ENCODE measurements around the genes ZNF746 and KRBA1.

DNA sequence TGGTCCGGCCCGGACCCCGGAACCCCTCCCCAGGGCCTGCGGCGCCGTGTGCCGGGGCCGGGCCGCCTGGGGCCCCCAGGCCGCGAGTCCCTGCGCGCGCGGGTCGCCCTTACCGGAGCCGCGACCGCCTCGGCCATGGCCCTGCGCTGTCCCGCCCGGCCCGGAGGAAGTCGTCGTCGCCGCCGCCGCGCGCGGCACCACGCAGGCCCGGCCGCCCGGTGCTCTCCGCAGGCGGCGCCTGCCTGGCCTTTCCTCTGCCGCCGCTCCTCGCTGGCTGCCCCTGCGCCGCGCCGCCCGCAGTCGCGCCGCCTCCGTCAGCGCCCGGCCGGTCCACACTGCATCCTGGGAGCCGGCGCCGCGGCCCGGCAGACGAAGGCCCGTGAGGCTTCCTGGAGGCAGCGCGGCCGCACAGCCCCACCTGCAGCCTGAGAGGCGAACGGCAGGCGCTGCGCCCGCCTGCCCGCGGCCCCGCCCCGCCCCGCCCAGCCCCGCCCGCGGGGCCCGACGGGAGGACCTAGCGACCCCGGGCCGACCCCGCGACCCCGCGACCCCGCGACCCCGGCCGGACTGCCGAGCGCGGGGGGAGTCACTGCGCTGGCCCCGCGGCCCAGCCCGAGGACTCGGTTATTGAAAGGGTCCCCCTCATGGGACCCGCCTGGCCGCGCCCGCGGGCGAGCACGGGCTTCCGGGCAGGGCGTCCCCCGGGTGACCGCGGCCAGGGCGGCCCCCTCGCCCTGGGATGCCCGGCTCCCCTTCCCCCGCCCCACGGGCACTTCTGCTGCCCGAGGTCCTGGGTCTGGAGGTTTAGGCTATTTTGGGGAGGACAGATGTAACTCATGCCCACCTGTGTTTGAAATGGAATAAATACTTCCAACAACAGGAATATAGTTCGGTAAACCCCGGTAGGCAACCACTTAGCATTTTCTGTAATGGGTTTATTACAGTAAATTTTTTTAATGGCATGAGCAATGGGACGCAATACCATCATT is at the start of gene ZNF746:
ZNF746 (minus strand) TSS at position 410 of the 989 bp plus-strand sequence.
- PRO-cap, result bidirectional peak, plus-strand start at position 485 of the sequence, minus-strand start at position 334 of the sequence
- RAMPAGE, long total RNA, 4 experiments, result no peak in any of the 4 experiments

GRCh38 chr7:149590113-149591150 is 92.8 kb upstream of the ZNF746 start:
- PRO-cap, result no peak
- RAMPAGE, long total RNA, 4 experiments, result start-site peak on the minus strand in 1 of 4 experiments, at chr7:149590494-149590983 at its widest, 18 reads per replicate

DNA sequence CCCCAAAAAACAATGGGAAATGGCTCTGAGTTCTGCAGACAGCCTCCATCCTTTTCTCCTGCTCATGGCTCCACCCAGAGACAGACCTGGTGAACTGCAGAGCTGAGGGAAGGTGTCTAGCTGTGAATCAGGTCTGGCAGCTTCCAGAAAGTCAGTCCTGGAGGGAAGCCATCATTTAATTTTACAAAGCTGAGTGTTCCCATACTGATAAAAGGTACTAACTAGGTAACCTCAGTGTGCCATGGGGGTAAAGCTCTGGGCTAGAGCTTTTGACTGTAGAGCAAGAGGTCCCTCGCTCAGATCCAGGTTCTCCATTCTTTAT is 101.4 kb upstream of the ZNF746 start:
- PRO-cap, result no peak
- RAMPAGE, long total RNA, 4 experiments, result no peak in any of the 4 experiments

DNA sequence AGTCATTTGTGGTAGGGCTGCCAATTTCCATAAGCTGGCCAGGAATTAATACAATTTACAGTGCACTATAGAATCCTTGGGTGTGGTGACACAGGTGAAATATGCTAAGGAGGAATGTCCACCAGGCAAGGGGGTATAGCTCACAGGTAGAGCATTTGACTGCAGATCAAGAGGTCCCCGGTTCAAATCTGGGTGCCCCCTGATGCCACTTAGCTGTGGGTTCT is 50.1 kb upstream of the KRBA1 start:
- PRO-cap, result no peak
- RAMPAGE, long total RNA, 4 experiments, result no peak in any of the 4 experiments

- PRO-cap, result no peak
- RAMPAGE, long total RNA, 4 experiments, result no peak in any of the 4 experiments
Observed at GRCh38 chr7:149707094-149707864, 7.5 kb upstream of the KRBA1 start.

- PRO-cap, result bidirectional peak, plus-strand start at chr7:149714971, minus-strand start at chr7:149714648; unidirectional peak, plus-strand start at chr7:149715029
- RAMPAGE, long total RNA, 4 experiments, result no peak in any of the 4 experiments
Observed at GRCh38 chr7:149714398-149715374, at the start of gene KRBA1. Gene KRBA1 (plus strand): TSS chr7:149714951.

DNA sequence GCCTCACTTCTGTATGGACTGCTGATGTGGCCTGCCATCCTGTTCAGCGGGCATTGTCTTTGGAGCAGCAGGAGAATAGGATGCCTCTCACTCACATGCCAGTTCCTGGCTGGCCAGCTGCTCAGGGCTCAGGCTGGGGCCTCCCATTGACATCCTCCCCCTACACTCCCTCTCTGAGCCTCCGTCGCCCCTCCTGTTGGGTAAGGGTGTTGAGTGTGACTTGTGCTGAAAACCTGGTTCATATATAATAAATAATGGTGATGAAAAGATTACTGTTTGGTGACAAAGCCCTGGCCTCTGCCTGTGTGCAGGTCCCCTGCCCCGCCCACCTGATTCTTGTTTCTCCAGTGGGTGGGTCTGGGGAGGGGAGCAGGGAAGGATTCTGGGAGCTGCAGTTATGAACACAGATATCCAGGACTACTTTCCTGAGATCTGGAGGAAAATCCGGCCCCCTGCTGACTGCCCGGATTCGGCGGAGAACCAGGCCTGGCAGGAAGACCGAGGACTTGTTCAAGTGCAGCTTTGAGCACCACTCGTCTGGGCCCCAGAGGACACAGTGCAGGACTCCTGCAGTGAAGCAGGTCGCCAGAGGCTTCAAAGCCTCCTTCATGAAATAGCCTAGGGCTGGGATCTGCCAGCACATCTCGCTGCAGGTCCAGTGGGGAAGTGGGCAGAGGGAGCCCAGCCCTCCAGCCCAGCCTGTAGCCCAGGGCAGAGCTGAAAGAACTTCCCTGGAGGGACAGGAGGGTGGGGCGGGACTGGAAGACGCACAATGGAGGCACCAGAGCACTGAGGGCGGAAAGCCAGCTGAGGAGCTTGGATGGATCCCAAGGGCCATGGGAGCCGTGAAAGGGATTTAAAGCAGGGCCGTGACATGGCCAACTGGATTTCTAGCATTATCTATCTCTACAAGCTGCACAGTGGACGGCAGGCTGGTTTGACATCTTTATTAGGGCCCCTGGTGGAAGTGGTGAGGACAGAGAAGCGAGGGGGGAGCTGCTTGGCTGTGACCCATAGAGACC is 7.0 kb downstream of the ATP6V0E2 start:
- PRO-cap, result no peak
- RAMPAGE, long total RNA, 4 experiments, result no peak in any of the 4 experiments

DNA sequence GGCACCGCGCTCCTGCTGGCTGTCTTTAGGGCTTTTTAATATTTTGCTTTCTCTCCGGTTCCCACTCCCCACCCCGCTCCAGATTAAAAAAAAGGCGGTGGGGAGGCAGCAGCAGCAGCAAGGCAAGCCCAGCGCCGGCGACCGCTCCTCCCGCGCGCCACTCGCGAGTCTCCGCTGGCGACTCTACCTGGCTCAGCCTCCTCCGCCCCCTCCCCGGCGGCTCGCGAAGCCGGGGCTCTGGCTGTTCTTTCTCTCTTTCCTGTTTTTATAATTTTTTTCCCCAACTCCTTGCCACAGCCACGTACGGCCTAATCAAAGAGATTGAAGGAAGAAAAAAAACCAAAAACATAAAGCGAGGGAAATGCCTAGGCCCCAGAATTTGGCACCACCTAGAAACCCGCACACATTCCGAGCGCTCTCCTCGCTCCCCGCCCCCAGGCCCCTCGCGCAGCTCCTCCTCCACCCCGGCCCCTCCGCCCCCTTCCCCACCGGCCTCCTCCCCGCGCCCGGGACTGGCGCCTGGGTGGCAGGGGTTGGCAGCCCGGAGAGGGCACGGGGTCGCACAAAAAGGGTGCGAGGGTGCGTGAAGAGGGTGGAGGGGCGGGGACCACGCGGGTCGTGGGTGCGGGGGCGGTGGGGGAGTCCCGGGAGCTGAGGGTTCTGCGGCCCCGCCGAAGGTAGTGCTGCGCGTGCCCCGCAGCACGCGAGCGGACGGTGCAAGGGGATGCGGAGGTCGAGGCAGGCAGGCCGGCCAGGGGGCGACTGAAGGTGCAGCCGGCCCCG is 174.3 kb downstream of the ATP6V0E2 start:
- PRO-cap, result no peak
- RAMPAGE, long total RNA, 4 experiments, result no peak in any of the 4 experiments

GRCh38 chr7:150357096-150357847 is 11.3 kb upstream of the REPIN1 start:
- PRO-cap, result no peak
- RAMPAGE, long total RNA, 4 experiments, result no peak in any of the 4 experiments

GRCh38 chr7:150375838-150377047 is 2.9 kb upstream of the ZNF775 start:
- PRO-cap, result no peak
- RAMPAGE, long total RNA, 4 experiments, result no peak in any of the 4 experiments

GRCh38 chr7:150378844-150379201 is 307 bp upstream of the ZNF775 start:
- PRO-cap, result bidirectional peak, plus-strand start at chr7:150379311, minus-strand start at chr7:150379090
- RAMPAGE, long total RNA, 4 experiments, result start-site peak on the minus strand in 1 of 4 experiments, at chr7:150379086-150379099 at its widest, 12 reads per replicate

DNA sequence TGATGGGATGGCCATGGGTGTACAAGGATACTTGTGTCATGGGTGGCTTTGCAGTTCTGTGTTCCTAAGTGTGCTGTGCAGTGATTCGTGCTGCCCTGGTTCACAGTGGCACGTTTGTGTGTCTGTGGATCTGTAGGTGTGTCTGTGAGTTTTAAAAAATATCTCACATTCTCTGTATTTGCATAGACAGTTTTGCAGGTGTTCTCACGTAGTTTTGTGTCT is 3.7 kb downstream of the ZNF775 start:
- PRO-cap, result no peak
- RAMPAGE, long total RNA, 4 experiments, result no peak in any of the 4 experiments

GRCh38 chr7:150394187-150394549 is 11.3 kb upstream of the ENSG00000284691 start:
- PRO-cap, result no peak
- RAMPAGE, long total RNA, 4 experiments, result no peak in any of the 4 experiments

DNA sequence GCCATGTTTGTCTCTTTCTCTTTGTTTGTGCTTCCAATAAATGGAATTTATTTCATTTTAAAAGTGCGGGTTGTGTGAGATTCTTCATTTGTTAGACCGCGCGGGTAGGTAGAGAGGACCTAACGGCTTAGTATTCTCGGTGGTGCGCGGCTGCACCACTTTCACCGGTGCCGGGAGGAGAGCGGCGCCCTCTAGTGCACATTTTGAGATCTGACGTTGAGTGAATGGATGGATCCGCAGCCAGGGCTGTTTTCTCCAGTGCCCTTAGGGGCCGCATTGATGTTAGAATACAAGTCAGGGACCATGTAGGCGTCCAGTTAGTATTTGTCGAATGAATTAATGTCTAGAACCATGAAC is 15.5 kb downstream of the ENSG00000284691 start:
- PRO-cap, result no peak
- RAMPAGE, long total RNA, 4 experiments, result no peak in any of the 4 experiments

- PRO-cap, result no peak
- RAMPAGE, long total RNA, 4 experiments, result no peak in any of the 4 experiments
Observed at GRCh38 chr7:150428655-150429176, 21.7 kb upstream of the GIMAP8 start.

GRCh38 chr7:150448359-150449271 is 1.8 kb upstream of the GIMAP8 start:
- PRO-cap, result no peak
- RAMPAGE, long total RNA, 4 experiments, result no peak in any of the 4 experiments

- PRO-cap, result no peak
- RAMPAGE, long total RNA, 4 experiments, result no peak in any of the 4 experiments
Observed at GRCh38 chr7:150476605-150477164, 26.3 kb downstream of the GIMAP8 start.

DNA sequence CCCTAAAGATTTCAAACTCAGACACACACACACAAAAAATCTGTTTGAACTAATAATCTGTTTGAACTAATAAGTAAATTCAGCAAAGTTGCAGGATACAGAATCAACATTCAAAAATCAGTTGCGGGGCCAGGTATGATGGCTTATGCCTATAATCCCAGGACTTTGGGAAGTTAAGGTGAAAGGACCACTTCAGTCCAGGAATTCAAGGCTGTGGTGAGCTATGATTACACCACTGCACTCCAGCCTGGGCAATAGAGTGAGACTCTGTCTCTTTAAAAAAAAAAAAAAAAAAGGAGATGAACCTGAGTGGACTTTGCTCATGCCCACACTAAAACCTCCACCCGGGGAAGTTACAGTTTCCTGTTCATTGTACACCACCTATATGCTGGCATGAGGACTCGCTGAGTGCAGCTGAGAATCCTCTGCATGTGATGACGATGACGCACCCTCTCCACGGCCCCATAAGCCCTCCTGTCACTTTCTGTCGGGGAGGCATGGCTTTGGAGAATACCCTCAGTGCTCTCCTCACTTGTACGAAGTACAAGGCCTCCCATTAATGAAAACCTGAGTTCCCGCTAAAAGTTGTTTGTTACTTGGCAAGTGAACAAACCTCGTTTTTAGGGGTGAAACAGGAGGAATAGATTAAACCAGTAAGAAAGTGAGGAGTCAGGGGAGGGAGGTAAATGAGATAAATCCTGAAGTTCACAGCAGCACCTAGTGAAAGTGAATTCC is 16.0 kb downstream of the TMEM176B start:
- PRO-cap, result unidirectional peak, plus-strand start at position 384 of the sequence; unidirectional peak, plus-strand start at position 493 of the sequence
- RAMPAGE, long total RNA, 4 experiments, result no peak in any of the 4 experiments

- PRO-cap, result bidirectional peak, plus-strand start at chr7:150803302, minus-strand start at chr7:150803188
- RAMPAGE, long total RNA, 4 experiments, result no peak in any of the 4 experiments
Observed at GRCh38 chr7:150803045-150803922, 2.7 kb downstream of the TMEM176A start.

DNA sequence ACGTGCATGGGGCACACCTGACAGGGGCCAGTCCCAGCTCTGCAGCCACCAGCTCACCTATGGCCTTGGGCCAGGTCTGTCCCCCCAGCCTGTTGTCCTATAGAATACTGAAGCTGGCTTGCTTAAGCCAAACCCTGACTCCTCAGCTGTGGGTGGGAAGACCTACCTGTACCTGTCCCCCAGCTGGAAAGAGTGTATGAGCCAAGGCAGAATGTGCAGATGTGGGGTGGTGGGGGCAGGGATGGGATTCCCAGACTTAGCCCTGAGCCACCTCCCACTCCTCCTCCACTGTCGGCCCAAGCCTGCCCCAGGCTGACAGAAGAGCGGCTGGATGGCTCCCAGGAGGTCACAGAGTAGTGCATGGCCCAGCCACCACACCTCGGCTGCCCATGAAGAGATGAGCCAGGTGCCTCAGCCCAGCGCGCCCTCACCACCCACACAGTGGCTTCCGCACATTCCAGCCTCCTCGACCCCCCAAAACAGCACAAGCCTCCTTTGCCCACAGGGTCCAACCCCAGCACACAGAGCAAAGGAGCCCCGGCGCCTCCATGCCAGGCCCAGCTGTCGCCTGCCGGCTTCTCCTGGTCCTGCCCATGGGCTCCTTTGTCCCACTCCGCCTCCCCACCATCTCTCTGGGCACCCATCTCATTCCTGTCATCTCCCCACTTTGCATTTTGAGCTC is 23.5 kb downstream of the KCNH2 start:
- PRO-cap, result no peak
- RAMPAGE, long total RNA, 4 experiments, result no peak in any of the 4 experiments

Data from Peyer's patch (tissue), 4 donors.